ENCODE results near the genes POP4, URI1 and ZNF536.

DNA sequence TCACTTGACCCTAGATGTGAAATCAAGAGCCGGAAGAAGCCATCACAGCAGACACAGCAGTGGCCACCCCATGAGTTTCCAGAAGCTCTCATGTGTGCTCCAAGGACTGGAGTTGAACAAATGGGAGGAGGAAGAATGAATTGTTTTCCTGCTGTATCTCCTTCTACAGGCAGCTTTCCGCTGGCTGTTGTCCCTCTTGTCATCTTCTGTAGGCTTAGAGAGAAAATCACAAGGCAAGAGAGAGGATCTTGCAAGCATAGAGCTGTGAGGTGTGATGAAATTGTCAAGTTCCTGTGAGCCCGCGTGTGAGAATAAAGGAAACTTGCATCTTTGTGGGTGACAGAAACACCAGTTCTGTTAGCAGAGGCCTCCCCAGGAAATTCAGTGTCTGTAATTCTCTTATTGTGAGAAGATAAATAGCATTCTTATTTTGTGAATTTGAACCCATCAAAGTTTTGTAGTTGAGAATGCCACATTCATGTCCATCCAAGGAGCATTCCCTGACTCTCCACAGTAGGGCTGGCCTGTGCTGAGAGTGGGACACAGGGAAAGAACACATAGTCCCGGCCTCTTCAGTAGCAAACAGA, 711.7 kb downstream of the UQCRFS1 start:
- PRO-cap, 2 experiments = no peak in any of the 2 experiments

DNA sequence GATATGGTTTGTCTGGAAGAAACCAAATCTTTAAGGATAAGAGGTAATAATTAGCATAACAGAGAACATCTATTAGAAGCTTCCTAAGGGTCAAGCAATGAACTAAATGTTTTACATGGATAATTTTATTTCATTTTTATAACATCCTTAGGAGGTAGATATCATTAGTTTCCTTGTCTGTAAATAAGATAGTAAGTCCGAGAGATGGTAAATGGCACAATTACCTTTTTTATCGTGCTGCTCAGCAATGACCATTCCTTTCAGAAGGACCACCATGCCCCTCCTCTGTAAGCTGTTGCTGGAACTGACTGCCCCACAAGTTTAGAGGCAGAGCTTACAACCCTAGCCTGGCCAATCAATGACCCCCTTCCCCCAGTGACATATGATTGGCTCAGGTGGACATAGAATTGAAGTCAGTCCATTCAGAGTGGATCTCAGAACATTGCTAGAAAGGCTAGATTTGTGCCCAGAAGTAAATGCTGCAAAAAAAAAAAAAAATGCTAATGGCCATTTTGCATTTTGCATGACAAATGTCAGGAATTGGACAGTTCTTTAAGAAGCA, 668.5 kb downstream of the UQCRFS1 start:
- PRO-cap, 2 experiments = no peak in any of the 2 experiments

- PRO-cap, 2 experiments = no peak in any of the 2 experiments
These were observed 604.0 kb downstream of the UQCRFS1 start for GRCh38 chr19:28608435-28609850.

DNA sequence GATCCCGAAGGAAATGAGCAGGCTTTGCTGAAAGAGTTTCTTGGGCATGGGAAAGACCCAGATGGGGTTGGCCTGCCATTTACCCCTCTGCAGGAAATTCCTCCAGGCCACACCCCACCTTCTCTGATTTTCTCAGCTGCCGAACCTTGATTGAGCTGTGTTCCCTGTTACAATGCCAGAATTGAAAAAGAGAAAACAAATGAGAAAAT, 575.7 kb downstream of the UQCRFS1 start:
- PRO-cap, 2 experiments = no peak in any of the 2 experiments

DNA sequence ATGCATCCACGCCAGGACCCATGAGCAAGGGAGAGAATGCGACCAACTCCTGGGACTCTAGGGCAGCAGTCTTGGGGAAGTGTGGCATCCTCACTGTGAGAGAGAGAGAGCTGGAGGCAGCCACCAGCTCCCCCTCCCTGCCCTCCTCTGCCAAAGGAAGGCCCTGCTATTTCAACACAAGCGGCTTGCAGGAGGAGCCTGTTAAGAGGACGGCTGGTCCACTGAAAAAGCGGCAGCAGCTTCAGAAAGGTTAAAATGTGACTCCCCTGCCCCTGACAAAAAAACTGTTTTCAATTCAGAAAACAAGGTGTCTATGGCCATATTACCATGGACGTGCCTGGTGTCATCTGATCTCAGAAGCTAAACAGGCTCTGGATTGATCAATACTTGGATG, 211.6 kb downstream of the UQCRFS1 start:
- PRO-cap, 2 experiments = no peak in any of the 2 experiments

GRCh38 chr19:29092946-29093830, 119.8 kb downstream of the UQCRFS1 start:
- PRO-cap, 2 experiments = no peak in any of the 2 experiments

- PRO-cap, 2 experiments = no peak in any of the 2 experiments
These were observed 912 bp downstream of the UQCRFS1 start for GRCh38 chr19:29211589-29212889.

- PRO-cap, 2 experiments = no peak in any of the 2 experiments
These were observed 2.7 kb downstream of the VSTM2B start for GRCh38 chr19:29528319-29529091.

- PRO-cap, 2 experiments = peak in 2 of 2 experiments; most common plus-strand start chr19:29606294 (in 2); most common minus-strand start chr19:29606186 (in 1)
These were observed at the start of gene POP4 for GRCh38 chr19:29606120-29606443. POP4 (plus strand) TSS chr19:29606283.

DNA sequence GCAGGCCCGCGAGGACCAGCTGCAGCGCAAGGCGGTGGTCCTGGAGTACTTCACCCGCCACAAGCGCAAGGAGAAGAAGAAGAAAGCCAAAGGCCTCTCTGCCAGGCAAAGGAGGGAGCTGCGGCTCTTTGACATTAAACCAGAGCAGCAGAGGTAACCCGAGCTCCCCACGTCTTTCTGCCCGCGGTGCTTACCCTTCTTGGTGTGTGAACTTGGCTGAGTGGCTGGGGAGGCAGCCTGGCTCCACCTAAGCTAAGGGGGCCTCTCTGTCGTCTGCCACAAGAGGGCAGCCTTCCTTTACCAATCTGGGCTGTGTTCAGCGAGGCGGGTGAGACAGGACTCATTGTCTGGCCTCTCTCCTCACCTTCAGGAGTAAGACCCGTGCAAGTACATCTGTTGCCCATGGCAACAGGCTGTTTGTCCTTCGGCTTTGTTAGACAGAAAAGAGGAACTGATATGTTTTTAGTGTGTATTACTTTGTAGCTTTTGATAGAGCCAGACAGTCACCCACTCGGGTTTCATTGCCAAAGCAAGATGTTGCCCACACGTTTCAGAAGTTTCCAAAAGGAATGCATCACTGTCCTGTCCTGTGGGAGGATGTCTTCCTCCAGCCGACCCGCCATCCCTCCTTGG, 4.5 kb downstream of the POP4 start:
- PRO-cap, 2 experiments = no peak in any of the 2 experiments

DNA sequence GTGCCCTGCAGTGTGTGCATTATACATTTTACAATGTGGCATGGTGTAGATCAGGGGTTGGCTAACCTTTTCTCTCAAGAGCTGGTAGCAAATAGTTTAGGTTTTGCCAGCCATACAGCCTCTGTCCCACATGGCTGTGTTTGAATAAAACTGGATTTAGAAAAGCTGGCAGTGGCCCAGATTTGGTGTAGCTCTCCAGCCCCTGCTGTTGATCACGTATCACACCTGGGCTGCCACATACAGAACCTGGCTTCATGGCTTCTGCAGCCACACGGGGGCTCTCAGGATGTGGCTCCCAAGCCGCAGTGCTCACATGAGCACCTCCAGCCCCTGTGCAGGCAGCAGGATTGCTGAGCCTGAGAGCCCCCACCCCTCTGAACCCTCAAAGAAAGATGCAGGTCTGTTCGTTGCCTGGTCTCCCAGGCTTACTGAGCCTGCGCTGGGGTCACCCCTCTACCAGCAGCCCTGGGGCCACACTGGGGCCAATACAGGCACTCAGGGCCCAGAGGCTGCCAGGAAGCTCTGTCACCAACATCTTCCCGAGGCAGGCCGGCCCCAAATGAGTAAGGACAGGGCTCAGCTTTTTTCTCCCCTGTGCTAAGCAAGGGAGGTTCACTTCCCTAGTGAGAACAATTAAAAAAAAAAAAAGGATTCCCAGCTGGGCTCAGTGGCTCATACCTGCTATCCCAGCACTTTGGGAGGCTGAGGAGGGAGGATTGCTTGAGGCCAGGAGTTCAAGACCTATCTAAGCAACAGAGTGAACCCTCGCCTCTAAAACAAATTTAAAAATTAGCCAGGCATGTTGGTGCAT, 2.7 kb downstream of the PLEKHF1 start:
- PRO-cap, 2 experiments = no peak in any of the 2 experiments

DNA sequence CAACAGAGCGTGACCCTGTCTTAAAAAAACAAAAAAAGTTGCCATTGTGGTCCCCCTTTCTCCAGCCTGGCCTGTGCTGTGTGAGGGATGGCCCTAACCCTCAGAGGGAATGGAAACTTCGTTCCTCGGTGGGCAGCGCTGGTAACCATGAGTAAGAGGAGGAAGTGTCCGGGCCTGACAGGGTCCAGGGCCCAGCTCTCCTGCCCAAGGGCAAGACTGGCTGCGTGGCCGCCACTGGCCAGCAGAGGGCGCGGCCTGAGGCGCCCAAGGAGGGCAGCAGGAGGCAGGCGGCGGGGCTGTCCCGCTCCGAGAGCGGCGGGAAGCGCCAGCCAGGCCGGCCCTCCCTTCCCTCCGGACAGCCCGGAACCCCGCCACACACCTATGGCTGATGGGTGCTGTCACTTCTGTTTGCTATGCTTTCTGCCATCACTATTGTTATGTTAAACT, 45.0 kb upstream of the C19orf12 start:
- PRO-cap, 2 experiments = no peak in any of the 2 experiments

DNA sequence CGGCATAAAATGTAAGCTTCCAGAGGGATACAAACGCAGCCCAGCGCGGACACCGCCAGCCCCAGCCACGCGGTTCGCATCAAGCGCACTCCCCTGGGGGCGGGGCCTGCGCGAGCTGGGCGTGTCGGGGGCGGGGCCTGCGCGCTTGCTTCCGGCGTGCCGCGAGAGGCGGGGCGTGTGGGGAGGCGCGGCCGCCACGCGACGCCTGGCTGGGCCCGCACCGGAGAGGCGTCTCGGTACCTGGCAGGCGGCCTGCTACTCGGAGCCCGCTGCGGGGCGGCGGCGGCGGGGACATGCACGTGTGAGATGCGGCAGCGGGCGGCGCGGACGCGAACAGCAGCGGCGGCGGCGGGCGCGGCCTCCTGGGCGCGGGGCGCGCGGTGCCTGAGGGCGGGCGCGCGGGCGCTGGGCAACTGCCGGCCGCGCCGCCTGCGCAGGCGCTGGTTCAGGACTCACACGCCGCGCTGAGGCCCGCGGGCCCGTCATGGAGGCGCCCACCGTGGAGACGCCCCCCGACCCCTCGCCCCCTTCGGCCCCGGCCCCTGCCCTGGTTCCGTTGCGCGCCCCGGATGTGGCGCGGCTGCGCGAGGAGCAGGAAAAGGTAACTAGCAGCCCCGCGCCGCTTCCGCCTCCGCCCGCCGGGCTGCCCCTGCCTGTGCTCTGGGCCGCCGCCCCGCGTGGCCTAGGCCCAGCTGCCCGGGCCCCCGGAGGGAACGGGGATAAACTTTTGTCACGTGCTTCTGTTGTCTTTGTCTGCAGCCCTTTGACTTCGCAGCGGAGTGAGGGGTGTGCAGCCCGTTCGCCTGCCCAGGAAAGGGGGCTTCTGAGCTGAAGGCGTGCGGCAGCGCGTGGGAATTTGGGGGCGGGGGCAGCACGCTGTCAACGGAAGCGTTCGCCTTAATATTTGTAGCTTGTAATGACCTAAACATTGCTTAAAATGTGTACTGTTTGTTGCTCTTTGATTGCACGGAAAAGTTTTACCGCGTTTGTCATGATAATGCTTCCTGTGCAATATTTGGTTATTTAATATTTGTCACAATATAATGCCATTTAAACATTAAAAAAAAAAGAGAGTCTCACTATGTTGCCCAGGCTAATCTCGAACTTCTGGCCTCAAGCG, at the start of gene URI1:
Gene URI1, plus strand, starts transcription at position 176 of the 1,120 bp plus-strand sequence.
- PRO-cap, 2 experiments = peak in 2 of 2 experiments; most common plus-strand start position 630 of the sequence (in 2); most common minus-strand start position 582 of the sequence (in 2)

DNA sequence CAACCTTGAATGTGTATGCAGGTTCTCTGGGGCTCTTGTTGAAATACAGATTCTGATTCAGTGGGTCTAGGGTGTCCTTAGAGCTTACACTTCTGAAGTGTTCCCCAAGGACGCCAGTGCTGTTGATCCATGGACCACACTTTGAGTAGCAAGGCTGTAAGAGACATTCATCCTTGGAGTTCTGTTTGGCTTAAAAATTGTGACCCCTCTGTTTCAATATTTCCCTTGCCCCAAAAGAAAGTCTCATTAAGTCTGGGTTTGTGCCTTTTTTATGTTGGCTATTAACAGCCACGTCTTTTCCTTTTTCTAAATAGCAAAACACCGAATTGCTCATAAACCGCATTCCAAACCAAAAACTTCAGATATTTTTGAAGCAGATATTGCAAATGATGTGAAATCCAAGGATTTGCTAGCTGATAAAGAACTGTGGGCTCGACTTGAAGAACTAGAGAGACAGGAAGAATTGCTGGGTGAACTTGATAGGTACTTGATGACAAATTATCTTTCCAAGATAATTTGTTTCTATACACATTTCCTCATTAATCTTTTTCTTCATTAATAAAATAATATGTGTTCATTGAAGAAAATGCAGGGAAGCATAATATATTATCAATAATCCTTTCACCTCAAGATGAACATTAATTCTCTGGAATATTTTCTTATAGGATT, 65.3 kb downstream of the URI1 start:
- PRO-cap, 2 experiments = no peak in any of the 2 experiments

GRCh38 chr19:30226436-30226925, 145.7 kb upstream of the ZNF536 start:
- PRO-cap, 2 experiments = no peak in any of the 2 experiments

DNA sequence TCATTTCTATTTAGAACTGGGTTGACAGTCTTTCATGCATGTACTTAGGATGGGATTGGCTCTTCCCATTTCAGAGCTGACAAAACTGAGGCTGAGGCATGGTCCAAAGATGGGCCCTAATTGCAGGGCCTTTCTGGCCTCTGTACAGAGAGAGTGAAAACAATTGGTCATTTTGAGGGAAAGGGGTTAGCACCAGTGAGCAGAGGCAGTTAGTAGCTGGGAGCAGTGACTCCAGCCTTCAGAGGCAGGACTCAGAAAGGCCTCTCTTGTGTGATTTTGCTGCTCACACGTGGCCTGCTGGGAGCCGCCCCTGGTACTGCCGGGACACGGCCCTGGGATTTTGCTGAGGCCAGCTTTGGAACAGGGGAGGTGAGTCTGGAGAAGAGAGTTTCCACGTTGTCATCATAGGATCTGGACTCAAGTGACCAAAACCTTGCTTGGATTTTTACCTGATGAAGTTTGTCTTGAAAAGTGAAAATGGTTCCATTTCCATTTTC, at the start of gene ZNF536:
Gene ZNF536, plus strand, starts transcription at position 337 of the 497 bp plus-strand sequence.
- PRO-cap, 2 experiments = no peak in any of the 2 experiments

GRCh38 chr19:30826429-30826902, 454.3 kb downstream of the ZNF536 start:
- PRO-cap, 2 experiments = no peak in any of the 2 experiments

DNA sequence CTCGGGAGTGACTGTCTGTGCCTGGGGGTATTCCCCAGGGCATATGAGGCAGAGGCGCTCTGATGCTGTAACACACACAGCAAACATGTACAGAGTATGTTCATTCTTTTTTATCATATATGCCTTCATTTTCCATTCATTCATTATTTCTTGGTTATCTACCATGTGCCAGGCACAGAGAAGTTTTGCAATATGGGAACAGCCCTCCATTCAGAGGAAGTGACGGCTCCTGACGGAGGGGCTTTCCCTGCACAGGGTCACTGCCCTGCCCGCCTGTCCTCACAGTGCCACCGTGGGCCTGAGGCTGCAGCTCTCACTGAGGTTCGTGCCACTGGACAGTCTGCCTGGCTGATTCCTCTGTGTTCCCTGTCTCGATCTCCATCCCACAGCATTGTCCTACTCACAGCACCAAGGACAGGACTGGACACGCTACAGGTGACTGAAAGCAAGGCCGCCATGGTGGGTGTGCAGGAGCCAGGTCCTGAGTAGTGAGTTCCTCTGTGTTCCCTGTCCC, 92.7 kb downstream of the TSHZ3 start:
- PRO-cap, 2 experiments = no peak in any of the 2 experiments

DNA sequence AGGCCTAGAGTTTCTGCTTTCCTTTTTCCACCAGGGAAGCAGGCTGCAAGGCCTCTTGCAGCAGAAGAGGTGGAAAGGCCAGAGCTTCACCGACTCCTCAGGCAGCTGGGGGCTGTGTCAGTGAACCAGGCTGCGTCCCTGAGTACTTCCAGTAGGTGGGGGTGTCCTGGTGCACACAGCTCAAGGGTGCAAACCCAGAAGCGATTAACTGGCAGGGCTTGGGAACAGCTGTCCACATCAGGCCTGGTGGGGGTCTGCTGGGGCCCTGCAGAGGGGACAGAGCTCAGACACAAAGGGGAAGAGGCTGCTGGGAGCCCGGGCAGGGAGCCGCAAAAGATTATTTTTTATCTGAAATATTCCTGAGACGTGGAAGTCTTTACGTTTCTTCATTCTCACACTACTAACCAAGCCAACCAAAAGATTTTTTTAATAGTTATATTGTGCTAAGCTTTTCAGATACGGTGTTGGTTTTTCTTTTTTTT, 11.1 kb downstream of the TSHZ3 start:
- PRO-cap, 2 experiments = no peak in any of the 2 experiments

DNA sequence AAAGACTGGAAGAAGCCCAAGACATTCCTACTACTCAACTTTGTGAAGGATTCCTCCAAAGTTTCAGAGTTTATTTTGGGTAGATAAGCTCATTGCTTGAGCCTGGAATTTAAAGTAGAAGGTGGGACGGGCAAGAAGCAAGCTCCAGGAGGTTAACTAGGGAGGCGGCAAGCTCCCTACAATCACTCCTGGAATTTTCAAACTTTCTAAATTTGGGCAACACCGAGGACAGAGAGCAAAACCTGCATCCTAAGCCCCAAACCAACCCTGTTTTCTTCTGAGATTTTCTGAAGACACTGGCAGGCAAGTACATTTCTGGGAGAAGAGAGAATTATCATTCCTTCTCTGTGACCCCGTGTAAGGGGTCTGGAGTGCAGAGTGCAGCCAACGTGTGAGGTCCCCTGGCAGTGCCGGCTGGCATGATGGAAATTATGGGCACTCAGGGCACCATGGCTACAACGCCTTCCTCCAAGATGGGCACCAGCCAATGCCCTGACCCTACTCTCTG, 1.7 kb downstream of the TSHZ3 start:
- PRO-cap, 2 experiments = no peak in any of the 2 experiments

All from Colon Carcinoma Metastatic in the Lung (tissue), 2 donors.